ENCODE measurements around a stretch of chr6.

DNA sequence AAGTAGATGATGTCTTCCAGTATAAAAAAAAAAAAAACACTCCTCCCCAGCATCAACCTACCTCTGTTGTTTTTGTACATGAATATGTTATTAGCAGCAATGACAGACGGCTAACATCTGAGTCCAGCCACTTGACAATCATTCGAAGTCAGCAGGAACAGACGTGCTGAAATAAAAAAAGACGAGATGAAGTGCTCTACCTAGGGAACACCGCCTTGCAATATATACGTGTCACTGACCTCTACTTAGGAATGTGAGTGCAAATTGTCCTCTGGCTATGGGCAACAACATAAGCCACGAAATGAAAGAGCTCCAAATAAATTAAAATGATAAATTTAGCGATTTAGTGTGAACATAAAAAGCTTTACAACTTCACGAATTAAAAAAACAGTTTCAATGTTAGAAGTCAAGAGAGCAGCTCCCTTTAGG lies 23.1 kb downstream of the EDN1 start:
- PRO-cap: no peak
- RAMPAGE, long total RNA, 4 experiments: no peak in any of the 4 experiments

- PRO-cap: no peak
- RAMPAGE, long total RNA, 4 experiments: no peak in any of the 4 experiments
These were observed 37.1 kb downstream of the EDN1 start for GRCh38 chr6:12327198-12327775.

GRCh38 chr6:12364200-12364628 lies 74.1 kb downstream of the EDN1 start:
- PRO-cap: no peak
- RAMPAGE, long total RNA, 4 experiments: no peak in any of the 4 experiments

- PRO-cap: no peak
- RAMPAGE, long total RNA, 4 experiments: no peak in any of the 4 experiments
These were observed 76.5 kb downstream of the EDN1 start for GRCh38 chr6:12366585-12367113.

DNA sequence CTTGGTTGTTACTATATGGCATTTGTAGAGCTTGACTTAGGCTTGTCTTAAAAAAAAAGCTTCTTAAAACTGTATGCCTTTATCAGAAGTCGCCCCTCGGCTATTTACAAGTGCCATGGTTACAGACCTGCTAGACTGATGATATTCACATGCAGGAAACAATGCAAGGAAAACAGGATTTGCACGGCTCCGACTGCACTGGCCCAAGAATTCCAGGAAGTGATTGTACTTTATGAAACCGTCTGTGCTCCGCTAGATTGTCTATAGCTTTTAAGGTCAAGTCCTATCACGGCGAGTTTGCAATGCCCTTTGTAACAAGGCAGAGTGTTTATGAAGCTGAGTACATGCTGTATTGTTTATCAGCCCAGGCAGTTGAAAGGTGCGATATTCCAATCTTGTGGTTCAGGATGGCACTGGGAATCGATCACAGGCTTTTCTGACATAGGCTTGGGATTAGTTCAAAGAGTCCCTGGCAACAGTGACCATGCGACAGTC lies 131.5 kb upstream of the PHACTR1 start:
- PRO-cap: no peak
- RAMPAGE, long total RNA, 4 experiments: no peak in any of the 4 experiments

DNA sequence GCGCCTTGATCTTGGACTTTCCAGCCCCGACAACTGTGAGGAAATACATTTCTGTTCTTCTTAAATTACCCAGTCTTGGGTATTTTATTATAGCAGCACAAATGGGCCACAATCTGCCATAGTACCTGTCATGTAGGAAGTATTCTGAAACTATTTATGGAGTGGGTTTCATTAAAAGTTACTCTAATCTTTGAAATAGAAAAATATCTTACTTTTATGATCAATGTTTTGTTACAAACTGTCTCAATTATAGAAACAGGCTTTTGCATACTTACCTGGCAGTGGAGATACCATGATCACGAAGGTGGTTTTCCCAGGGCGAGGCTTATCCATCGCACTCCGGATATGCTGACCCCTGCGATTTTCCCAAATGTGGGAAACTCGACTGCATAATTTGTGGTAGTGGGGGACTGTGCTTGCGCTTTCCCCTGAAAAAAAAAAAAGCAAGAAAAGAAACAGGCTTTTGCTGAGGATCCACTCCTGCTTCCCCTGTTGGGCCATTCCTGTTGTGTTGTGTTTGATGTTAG lies 114.5 kb downstream of the TBC1D7 start:
- PRO-cap: no peak
- RAMPAGE, long total RNA, 4 experiments: no peak in any of the 4 experiments

GRCh38 chr6:13286064-13286811 lies 42.1 kb downstream of the TBC1D7 start:
- PRO-cap: no peak
- RAMPAGE, long total RNA, 4 experiments: no peak in any of the 4 experiments

GRCh38 chr6:13327694-13328022 lies 679 bp downstream of the TBC1D7 start:
- PRO-cap: no peak
- RAMPAGE, long total RNA, 4 experiments: no peak in any of the 4 experiments

- PRO-cap: no peak
- RAMPAGE, long total RNA, 4 experiments: no peak in any of the 4 experiments
These were observed 65.9 kb downstream of the GFOD1 start for GRCh38 chr6:13421400-13422074.

- PRO-cap: unidirectional peak, minus-strand start at chr6:13432004
- RAMPAGE, long total RNA, 4 experiments: no peak in any of the 4 experiments
These were observed 55.6 kb downstream of the GFOD1 start for GRCh38 chr6:13431619-13432310.

- PRO-cap: no peak
- RAMPAGE, long total RNA, 4 experiments: no peak in any of the 4 experiments
These were observed 39.2 kb downstream of the GFOD1 start for GRCh38 chr6:13448024-13448709.

DNA sequence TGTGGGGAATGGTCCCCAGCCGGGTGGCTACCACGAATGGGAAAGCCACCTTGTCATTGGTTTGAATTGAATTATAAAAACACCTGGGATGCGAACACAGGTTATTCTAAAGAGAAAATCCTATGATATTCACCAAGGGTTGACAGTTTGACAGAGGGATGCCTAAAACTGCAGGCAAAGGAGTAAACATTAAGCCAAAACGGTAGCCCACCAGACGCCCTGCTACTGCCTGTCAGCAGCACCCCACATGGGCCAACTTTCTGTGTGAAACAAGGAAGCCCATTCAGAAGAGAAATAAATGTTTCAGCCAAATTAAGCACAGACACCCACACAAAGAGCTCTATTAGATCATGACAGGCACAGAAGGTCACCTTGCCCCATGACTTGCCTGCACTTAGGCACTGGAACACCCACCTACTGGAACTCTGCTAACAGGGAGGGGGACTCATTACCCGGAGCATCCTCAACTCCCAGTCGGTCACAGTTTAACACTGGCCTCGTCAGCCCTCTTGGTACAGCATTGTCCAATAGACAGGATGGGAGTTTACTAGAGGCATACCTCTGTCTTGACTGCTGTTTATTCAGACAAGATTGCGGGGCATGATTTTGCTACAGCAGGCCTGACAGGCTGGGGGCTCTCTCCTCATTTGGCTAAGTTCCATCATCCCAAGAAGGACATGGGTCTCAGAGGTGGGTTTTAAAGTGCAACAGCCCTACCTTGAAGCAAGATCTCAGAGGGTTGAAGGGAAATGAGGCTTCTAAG lies 31.8 kb downstream of the GFOD1 start:
- PRO-cap: no peak
- RAMPAGE, long total RNA, 4 experiments: no peak in any of the 4 experiments

GRCh38 chr6:13499966-13500712 lies 12.7 kb upstream of the GFOD1 start:
- PRO-cap: unidirectional peak, plus-strand start at chr6:13500469
- RAMPAGE, long total RNA, 4 experiments: no peak in any of the 4 experiments

DNA sequence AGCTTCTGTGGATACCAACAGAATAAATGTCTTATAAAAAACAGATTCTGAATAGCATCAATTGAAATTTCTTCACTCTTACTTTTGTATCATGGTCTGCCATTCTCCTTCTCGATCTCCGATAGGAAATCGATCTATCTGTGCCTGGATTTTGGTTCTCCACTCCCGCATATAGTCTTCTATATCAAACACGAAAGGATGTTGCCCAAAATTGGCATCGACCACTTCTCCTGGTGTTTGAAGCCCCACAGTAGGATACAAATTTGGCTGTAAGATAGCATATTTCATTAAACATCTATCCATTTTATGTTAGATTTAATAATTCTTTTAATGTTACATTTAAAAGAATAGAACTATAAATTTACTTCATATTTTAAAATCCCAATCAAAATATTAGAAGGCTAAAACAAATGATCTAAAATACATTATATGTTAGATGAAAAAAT lies 29.4 kb downstream of the NOL7 start:
- PRO-cap: no peak
- RAMPAGE, long total RNA, 4 experiments: start-site peak on the minus strand in 1 of 4 experiments, centred at position 177 of the sequence, 10 reads per replicate

- PRO-cap: no peak
- RAMPAGE, long total RNA, 4 experiments: no peak in any of the 4 experiments
These were observed 37.3 kb downstream of the NOL7 start for GRCh38 chr6:13652450-13652891.

GRCh38 chr6:13690393-13690916 lies 21.2 kb downstream of the RANBP9 start:
- PRO-cap: no peak
- RAMPAGE, long total RNA, 4 experiments: no peak in any of the 4 experiments

DNA sequence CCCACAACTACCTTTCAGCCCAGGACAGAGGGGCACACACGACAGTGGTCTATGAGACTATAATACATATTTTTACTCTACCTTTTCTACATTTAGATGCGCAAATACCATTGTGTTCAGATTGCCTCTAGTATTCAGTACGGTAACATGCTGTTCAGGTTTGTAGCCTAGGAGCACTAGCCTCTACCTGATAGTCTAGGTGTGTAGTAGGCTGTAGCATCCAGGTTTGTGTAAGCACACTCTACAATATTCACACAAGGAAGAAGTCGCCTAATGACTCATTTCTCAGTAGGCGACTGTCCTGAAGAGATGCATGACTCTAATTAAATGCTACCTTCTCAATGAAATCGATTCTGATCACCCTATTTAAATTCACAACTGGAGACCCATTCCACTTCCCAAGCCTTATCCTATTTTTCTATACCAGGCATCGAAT lies 1.4 kb downstream of the MCUR1 start:
- PRO-cap: bidirectional peak, plus-strand start at position 281 of the sequence, minus-strand start at position 228 of the sequence
- RAMPAGE, long total RNA, 4 experiments: no peak in any of the 4 experiments

- PRO-cap: no peak
- RAMPAGE, long total RNA, 4 experiments: no peak in any of the 4 experiments
These were observed 22.2 kb upstream of the CD83 start for GRCh38 chr6:14095169-14096011.

- PRO-cap: no peak
- RAMPAGE, long total RNA, 4 experiments: no peak in any of the 4 experiments
These were observed 36.5 kb downstream of the CD83 start for GRCh38 chr6:14153915-14154572.

- PRO-cap: no peak
- RAMPAGE, long total RNA, 4 experiments: no peak in any of the 4 experiments
These were observed 193.4 kb downstream of the CD83 start for GRCh38 chr6:14310816-14311447.

All from Peyer's patch (tissue), 4 donors.